HCT116 (cell line): ENCODE results near the genes DPYSL3 and ADRB2.

DNA sequence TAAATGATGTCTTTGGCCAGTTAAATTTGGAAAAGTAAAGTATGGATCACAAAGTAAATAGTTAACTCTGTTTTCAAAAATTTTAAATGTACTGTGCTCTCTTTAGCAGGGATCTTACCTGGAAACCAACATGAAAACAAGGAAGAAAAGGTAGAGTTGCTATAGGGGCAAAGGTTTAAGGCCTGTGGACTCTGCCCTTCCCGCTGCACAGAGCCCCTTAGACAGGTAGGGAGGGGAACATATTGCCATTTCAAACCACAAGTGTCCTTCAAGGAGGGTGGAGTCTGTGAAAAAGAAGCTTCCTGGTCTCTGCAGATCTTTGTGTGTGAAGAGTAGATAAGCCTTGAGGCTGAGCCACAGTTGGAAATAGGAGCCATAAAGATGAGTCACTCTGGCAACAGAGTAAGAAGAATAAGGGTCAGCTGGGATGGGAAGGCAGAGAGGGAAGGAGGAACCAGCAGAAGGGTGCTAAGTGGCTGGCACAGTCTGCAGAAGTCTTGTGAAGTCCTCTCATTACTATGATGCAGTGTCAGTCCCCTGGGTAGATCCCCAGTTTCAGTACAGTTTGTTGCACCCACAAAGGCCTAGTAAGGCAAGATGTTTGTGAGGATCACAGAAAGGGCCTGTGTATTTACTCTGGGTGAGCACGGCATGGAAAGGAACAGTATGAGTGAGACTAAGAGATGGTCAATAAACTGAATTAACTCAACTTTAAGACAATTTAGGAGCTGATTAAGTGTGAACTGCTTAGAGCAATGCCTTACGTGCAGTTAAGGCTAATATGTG lies 18.1 kb downstream of the GRXCR2 start:
- RRBS, result no CpG with 5 or more reads among the region's 3 CpGs

DNA sequence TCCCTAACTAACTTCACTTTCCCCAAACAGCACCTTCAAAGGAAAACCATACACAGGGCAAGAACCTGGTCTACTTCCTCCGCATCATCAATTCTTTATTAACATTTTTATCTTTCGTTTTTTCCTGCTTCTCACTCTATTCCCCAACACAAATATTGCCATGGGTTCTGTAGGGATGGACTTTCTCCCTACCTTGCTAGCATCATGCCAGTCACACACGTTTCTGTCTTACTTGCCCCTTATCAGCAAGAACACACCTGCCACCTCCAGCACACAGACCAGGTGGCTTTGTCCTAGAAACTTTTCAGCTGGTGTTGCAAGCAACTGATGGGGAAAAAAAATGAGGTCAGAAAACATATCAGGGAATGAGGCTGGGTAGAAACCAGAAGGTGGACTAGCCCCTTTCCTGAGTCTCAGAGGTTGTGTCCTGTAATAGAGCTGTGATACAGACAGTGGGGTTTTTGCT lies 5.8 kb downstream of the SH3RF2 start:
- RRBS, result no CpG with 5 or more reads among the region's 3 CpGs

GRCh38 chr5:146024976-146025646 lies 80.3 kb downstream of the PLAC8L1 start:
- RRBS, result no CpG with 5 or more reads among the region's 4 CpGs

DNA sequence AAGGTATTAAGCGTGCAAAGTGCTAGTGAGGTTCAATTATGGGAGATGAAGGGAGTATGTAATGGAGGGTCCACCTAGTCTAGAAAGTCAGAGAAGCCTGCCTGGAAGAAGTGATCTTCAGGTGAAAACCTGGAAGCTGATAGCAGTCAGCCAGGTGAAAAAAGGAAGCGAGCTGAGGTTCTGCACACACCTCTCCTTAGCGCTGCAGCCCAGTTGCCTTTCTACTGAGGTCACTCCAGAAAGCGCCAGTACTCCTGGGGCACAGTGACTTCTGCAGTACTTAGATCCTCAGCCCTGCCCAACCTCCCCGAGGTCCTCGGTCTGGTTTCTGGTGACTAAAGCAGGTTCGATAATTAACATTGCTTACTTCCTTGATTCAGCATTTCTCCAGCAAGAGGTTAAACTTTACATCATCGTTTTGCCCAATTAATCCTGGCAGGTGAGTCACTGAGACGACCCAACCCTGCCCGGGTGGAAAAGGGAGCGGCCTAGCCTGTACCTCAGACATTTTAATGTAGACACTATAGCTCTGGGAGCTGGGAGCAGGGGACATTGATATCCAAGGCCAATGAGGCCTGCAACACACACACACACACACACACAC lies 77.7 kb downstream of the PLAC8L1 start:
- RRBS, result no CpG with 5 or more reads among the region's 11 CpGs

DNA sequence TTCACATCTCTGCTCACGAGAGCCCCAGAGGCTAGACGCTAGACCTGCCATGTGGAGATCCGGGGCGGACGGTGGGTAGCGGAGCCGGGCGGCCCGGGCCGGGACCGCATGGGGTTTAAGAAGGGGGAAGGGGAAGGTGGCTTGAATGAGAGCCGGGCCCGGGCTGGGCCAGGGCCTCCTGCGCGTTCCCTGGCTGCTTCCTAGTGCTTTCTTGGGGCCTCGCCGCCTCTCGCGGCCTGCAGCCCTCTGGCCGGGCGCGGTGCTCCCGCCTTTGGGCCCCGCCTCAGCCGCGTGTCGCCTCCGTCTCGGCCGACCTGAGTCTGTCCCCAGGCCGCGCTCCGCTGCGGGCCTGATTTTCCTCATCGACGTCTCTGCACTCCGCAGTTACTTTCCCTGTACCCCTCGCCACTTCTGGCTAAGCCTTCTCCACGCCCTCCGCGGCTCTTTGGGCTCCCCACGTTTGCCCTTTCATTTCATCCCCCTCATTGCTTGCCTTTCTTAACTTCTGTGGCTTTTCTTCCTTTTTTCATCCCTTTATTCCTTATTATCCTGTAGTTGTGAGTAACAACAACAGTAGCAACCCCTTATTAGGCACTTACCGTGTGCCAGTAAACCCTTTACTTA lies 407 bp downstream of the TCERG1 start:
- RRBS, result under 1% methylated on average over 9 of the region's 43 CpGs

- RRBS, result no CpG with 5 or more reads among the region's 8 CpGs
Measured at GRCh38 chr5:147483828-147484783, 25.8 kb downstream of the DPYSL3 start.

DNA sequence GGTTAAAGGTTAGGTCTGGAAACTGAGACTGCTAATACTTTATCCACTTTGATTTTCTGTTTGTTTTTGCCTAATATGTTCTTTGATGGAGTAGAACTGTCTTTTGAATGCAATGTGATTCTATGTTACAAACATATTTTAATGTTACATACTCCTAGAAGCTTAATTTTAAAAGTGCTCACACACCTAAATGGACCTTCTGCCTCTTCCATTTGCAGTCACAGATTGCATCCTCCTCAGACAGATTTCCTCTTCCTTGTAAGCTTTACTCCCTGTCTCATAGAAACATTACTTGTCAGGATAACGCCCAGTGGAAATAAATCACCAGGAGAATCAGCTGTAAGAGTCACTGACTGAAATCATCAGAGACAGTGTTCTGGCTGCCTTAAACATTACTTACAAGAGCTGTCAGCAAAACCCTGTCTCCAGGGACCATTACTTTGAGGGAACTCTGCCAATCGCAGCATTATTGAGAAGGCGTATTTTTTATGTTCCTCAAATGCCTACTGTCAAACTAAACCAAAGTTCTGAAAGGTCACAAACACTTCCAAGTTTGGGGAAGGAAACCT lies 5.9 kb downstream of the DPYSL3 start:
- RRBS, result no CpG with 5 or more reads among the region's 3 CpGs

- RRBS, result 64% methylated on average over 10 of the region's 58 CpGs
Measured at GRCh38 chr5:147509760-147510462, at the start of gene DPYSL3. Gene DPYSL3, minus strand, starts transcription at chr5:147510068.

GRCh38 chr5:147659396-147659777 lies 123.1 kb downstream of the JAKMIP2 start:
- RRBS, result no CpG with 5 or more reads among the region's 10 CpGs

DNA sequence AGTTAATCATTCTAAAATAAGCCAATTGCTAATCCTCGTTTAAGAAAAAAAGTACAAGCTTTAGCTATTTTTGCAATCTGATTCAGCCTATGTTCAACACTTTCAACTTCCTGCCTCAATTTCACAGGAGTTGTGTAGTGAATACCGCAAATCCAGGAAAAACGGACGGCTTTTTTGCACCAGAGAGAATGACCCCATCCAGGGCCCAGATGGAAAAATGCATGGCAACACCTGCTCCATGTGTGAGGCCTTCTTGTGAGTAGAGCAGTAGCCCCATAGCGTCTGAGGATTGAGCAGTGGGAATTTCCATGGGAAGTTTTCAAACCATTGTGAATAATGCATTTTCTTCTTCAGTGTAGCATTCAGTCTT lies 37.9 kb downstream of the SPINK5 start:
- RRBS, result no CpG with 5 or more reads among the region's 5 CpGs

DNA sequence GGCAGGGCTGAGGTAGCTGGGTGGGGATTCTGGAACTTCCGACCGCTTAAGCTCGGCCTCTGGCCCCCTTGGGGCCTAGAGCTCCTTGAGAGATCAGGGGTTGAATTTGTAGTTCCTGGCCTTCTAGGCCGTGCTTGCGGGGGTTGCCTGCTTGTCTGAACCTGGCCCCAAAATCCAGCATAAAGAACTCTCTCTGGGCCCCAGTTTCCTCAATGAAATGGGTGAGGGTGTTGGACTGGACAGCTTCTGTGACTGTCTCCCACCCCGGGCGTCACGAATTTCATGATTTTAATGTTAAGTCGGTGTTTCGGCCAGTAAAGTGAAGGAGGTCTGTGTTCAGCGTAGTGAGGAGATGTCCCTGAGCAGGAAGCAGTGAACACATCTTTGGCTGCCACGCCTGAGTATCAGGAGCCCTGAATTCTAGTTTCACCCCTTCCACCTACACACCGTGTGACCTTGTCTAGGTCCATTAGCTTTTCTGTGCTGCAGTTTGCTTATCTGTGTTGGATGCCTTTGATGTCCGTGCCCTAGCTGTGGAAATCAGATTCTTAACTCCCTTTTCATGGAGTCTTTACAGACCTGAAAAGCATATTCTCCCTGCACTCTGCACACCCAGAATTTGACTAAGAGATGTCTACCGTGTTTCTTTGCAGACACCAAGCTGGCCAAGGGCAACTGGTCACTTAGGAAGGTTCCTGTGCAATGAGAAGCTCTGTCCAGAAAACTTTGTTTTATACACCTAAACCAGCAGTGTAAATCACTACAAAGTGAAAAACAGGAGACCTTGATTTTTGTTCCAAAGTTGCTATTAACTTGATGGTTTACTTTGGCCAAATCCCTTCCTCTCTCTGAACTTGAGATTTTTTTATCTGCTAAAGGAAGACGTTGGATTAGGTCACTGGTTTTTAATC lies 600 bp downstream of the FBXO38 start:
- RRBS, result no CpG with 5 or more reads among the region's 16 CpGs

DNA sequence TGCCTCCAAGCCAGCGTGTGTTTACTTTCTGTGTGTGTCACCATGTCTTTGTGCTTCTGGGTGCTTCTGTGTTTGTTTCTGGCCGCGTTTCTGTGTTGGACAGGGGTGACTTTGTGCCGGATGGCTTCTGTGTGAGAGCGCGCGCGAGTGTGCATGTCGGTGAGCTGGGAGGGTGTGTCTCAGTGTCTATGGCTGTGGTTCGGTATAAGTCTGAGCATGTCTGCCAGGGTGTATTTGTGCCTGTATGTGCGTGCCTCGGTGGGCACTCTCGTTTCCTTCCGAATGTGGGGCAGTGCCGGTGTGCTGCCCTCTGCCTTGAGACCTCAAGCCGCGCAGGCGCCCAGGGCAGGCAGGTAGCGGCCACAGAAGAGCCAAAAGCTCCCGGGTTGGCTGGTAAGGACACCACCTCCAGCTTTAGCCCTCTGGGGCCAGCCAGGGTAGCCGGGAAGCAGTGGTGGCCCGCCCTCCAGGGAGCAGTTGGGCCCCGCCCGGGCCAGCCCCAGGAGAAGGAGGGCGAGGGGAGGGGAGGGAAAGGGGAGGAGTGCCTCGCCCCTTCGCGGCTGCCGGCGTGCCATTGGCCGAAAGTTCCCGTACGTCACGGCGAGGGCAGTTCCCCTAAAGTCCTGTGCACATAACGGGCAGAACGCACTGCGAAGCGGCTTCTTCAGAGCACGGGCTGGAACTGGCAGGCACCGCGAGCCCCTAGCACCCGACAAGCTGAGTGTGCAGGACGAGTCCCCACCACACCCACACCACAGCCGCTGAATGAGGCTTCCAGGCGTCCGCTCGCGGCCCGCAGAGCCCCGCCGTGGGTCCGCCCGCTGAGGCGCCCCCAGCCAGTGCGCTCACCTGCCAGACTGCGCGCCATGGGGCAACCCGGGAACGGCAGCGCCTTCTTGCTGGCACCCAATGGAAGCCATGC lies at the start of gene ADRB2:
ADRB2 (plus strand) TSS at position 646 of the 922 bp plus-strand sequence.
- RRBS, result 17% methylated on average over 16 of the region's 61 CpGs

DNA sequence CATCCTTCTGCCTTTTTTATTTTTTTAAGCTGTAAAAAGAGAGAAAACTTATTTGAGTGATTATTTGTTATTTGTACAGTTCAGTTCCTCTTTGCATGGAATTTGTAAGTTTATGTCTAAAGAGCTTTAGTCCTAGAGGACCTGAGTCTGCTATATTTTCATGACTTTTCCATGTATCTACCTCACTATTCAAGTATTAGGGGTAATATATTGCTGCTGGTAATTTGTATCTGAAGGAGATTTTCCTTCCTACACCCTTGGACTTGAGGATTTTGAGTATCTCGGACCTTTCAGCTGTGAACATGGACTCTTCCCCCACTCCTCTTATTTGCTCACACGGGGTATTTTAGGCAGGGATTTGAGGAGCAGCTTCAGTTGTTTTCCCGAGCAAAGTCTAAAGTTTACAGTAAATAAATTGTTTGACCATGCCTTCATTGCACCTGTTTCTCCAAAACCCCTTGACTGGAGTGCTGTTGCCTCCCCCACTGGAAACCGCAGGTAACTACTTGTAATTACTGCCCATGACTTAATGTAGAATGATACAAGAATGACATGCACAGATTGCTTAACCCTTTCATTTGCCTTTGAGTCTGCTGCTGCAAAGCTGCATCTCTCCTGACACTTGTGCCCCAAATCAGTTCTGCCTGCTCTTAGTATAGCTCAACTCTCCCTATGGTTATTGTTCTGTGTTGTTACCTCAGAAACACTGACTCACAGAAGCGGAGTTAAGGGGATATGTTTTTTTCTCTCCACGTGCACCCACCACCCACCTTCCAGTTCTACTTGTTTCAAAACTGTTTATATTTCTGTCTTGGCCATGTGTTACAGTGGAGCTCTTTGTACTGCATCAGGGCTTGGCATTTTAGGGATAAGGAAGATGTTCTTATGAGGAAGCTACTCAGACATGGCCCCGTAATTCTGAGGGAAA lies 2.0 kb downstream of the ADRB2 start:
- RRBS, result no CpG with 5 or more reads among the region's 7 CpGs

- RRBS, result no CpG with 5 or more reads among the region's 11 CpGs
Measured at GRCh38 chr5:148965813-148966261, 97.0 kb downstream of the SH3TC2 start.

DNA sequence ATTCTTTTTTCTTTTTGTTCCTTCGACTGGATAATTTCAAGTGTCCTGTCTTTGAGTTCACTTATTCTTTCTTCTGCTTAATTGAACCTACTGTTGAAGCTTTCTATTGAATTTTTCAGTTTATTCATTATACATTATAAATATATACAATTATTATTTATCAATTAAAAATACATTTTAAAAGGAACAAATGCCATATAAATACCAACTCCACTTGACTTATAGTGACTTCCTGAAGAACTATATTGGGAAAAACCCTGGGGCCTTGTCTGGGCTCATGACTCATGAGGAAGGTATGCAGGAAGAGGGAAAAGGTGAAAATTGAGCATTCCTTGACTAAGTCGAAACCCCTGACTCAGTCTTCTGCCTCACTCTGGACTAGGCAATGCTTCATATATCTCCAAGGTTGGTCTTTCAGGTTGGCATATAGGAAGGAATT lies 78.6 kb downstream of the SH3TC2 start:
- RRBS, result no CpG with 5 or more reads among the region's 2 CpGs

GRCh38 chr5:149062244-149062962 lies 459 bp downstream of the SH3TC2 start:
- RRBS, result no CpG with 5 or more reads among the region's 1 CpG

GRCh38 chr5:149134098-149134831 lies 7.0 kb upstream of the ABLIM3 start:
- RRBS, result no CpG with 5 or more reads among the region's 9 CpGs

- RRBS, result no CpG with 5 or more reads among the region's 3 CpGs
Measured at GRCh38 chr5:149217317-149217805, 54.3 kb upstream of the AFAP1L1 start.

DNA sequence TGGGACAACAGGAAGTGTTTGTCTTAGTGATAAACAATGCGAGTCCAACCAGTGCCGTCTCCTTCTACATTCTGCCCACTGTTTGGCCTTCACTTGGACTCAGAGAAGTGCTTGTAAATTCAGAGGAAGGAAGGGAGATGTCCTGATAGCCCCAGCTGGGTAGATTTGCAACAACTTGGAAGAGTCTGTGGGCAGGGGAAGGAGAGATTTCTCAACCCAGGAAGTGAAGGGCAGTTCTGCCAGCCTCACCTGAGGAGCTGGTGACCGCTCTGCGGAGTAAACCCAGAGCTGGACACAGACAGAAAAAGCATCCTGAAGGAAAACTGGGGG lies 17.8 kb downstream of the AFAP1L1 start:
- RRBS, result no CpG with 5 or more reads among the region's 4 CpGs

DNA sequence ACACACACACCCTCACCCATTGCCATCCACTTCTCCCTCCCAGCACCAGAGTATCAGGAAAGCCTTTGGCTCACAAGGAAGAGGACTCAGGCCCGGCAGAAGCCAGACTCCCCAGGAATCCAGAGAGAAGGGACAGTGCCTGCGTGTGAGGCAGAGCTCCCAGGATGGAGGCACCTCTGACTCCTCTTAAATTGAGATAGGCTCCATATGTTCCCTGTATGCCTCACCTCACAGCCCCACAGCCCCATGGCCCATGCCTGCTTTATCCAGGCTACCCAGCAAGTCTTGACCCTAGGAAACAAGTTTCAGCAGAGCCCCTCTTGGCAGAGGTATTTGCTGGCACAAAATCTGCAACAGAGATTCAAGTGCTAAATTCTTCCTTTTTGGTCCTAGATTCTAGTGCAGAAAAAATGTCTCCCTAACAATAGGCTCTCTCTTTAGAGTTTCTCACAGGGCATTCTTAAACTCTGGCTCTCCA lies 726 bp downstream of the IL17B start:
- RRBS, result no CpG with 5 or more reads among the region's 2 CpGs